Measurements from ENCODE around the genes GDF2, RBP3, MAPK8, ARHGAP22, WDFY4 and OGDHL.

GRCh38 chr10:46052483-46052859 is 6.4 kb upstream of the MSMB start:
- PRO-cap, result no peak
- RAMPAGE, long total RNA, 2 experiments, result no peak in any of the 2 experiments

DNA sequence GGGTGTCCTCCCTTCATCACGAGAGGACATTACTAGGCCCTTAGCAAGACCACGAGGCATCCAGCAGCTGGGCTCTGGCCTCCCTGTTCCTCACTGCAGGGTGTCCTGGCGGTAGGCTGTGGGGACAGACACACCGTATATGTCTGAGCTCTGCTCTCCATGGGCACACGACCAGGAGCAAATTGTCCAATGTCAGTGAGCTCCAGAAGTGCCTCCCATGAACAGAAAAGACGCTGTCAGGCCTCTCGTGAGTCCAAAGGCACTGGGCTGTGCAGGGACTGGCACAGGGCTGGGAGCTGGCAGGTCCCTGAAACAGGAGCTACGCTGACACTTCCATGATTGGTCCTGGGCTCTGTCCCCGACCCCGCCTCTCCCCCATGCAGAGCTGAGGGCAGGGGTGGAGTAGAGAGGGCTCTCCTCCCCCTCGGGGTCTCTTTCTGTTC is 12.8 kb downstream of the ANTXRL start:
- PRO-cap, result unidirectional peak, plus-strand start at position 256 of the sequence
- RAMPAGE, long total RNA, 2 experiments, result no peak in any of the 2 experiments

- PRO-cap, result no peak
- RAMPAGE, long total RNA, 2 experiments, result no peak in any of the 2 experiments
These were observed 733 bp downstream of the GPRIN2 start for GRCh38 chr10:46555781-46556068.

DNA sequence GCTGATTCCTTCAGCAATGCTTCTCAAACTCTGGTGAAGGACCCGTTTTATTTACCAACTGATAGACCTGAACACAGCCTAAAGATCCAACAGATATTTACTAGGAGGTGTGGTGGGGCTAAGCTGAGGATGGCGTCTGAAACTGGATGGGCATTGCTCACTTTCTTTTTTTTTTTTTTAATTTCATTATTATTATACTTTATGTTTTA is 93.6 kb downstream of the PTPN20 start:
- PRO-cap, result no peak
- RAMPAGE, long total RNA, 2 experiments, result no peak in any of the 2 experiments

- PRO-cap, result no peak
- RAMPAGE, long total RNA, 2 experiments, result no peak in any of the 2 experiments
These were observed 114.8 kb downstream of the PTPN20 start for GRCh38 chr10:47026056-47026322.

DNA sequence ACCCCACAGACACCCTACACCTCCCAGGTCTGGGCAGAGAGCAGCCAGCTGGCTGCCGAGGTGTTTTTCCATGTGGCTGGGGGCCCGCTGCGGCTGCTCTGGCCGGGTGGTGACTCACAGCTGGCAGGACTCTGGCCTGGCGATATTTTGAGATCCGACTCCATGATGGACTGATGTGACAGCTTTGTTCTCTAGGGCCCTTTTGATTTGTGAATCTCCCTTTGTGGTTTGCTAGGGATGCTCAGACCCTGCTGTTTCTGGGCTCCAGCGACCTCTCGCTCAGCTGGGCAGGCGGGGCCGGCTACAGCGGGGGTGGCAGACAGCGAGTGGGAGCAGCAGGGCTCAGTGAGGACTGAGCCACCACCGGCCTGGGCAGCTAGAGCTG is 46.3 kb upstream of the GDF10 start:
- PRO-cap, result no peak
- RAMPAGE, long total RNA, 2 experiments, result no peak in any of the 2 experiments

DNA sequence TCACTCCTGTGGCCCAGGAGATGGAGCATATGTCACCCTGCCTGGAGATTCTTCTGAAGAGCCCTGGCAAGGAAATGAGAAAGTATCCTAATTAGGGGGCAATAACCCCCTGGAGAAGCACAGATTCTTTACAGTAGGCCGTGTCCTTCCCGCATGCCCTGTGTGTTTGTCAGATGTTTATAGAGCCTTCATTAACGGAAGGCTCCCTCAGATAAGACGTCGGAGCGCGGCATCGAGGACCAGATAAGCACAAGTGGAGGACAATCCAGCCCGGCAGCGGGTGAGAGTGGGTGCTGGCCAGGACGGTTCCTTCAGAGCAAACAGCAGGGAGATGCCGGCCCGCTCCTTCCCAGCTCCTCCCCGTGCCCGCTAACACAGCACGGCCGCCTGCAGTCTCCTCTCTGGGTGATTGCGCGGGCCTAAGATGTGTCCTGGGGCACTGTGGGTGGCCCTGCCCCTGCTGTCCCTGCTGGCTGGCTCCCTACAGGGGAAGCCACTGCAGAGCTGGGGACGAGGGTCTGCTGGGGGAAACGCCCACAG is at the start of gene GDF2:
Gene GDF2 (plus strand): TSS at position 210 of the 540 bp plus-strand sequence.
- PRO-cap, result no peak
- RAMPAGE, long total RNA, 2 experiments, result no peak in any of the 2 experiments

DNA sequence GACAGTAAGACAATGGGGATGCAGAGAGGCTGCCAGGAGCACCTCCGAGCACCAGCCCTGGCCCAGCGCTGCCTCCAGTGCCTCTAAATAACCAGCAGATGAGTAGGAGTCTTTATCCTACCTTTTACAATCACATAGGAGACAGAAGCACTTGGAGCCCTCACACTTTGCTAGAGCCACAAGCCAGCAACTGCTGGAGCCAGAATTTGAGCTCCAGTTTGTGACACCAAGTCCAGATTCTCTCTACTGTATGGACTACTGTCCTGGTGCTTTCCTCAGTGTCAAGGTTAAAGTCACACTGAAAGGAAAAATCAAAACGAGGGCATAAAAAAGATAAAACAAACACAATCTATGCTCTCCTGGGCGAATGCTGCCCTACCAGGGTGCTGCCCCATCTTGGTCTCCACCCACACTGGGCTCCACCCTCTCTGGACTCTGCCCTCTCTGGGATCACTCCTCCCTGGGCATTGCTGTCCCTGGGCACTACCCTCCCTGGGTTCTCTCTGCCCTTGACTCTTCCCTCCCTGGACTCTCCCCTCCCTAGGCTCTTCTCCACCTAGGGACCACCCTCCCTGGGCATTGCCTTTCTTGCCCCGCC is 8.4 kb downstream of the GDF2 start:
- PRO-cap, result no peak
- RAMPAGE, long total RNA, 2 experiments, result no peak in any of the 2 experiments

GRCh38 chr10:47348224-47348591 is at the start of gene RBP3:
Gene RBP3 (plus strand): TSS chr10:47348363.
- PRO-cap, result no peak
- RAMPAGE, long total RNA, 2 experiments, result no peak in any of the 2 experiments

- PRO-cap, result no peak
- RAMPAGE, long total RNA, 2 experiments, result no peak in any of the 2 experiments
These were observed 22.8 kb downstream of the FRMPD2 start for GRCh38 chr10:48251491-48252229.

DNA sequence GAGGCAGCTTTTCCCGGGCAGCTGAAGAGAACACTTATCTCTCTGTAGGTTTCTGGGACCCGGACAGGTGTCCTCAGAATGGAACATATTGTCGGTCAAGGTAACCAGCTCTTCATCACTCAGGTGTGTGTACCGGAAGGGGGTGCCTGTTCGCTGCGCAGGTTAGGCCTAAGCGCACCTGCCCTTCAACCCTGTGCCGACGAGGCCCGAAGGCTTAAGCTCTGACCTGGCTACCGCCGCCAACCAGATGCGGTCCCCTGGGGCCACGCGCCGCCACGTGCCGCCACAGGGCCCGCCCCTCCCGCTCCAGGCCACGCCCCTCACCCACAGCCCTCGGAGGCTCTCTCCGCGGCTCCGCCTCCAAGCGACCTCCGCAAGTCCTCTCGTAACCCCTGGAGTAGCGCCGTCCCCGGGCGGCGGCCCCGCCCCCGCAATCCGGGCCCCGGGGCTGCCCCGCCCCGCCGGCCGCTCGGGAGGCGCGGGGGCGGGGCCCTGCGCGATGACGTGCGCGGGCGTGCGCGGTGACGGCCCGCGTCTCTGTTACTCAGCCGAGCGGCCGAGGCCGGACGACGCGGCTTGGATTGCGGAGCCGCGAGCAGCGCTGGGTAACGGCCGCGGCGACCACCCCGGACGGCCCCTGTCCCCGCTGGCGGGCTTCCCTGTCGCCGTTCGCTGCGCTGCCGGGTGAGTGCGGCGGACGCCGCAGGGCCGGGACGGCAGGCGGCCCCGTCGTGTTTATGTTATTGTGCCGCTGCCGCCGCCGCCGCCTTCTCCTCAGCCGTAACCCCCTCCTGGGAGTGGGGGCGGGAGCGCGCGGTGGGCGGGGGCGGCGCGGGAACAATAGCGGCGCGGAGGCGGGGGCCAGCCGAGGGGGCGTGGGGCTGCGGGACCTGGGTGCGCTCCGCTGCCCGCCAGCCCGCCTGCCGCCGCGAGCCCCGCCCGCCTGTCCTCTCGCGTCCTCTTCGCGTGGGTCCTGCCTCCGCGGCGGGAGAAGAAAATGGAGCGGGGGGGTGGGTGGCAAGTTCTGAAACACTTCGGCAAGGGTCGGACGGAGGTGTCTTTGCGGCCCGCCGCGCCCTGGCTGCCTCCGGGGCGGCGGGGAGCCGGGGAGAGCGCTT is at the start of gene MAPK8:
Gene MAPK8 (plus strand): TSS at position 540 of the 1,118 bp plus-strand sequence.
- PRO-cap, result bidirectional peak, plus-strand start at position 543 of the sequence, minus-strand start at position 249 of the sequence; unidirectional peak, minus-strand start at position 945 of the sequence
- RAMPAGE, long total RNA, 2 experiments, result start-site peak on the plus strand in 1 of 2 experiments, centred at position 553 of the sequence, 275 reads per replicate

DNA sequence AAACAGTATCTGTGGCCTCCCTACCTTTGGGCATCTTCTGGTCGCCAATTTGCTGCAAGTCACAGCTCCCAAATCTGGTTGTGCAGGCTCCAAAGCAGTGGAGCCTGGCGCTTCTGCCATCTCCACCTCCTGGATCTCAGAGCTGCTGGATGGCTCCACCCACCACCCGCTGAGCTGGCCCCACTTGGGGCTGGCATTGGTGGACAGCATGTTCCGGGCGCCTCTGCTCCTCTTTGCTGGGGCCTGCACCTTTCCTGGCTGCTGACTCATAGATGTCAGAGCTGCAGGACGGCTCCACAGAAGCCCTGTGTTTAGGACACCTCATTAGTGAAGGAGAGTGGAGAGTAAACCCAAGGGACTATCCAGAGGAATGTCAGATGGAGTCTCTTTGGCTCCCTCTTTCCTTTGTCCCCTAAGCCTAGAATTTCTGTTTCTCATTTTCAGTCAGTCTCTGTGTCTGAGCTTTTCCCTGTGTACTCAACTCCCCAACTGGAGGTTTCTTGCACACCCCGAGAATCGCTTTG is 27.4 kb downstream of the MAPK8 start:
- PRO-cap, result bidirectional peak, plus-strand start at position 261 of the sequence, minus-strand start at position 138 of the sequence
- RAMPAGE, long total RNA, 2 experiments, result no peak in any of the 2 experiments

GRCh38 chr10:48372864-48373595 is 66.6 kb downstream of the MAPK8 start:
- PRO-cap, result no peak
- RAMPAGE, long total RNA, 2 experiments, result no peak in any of the 2 experiments

DNA sequence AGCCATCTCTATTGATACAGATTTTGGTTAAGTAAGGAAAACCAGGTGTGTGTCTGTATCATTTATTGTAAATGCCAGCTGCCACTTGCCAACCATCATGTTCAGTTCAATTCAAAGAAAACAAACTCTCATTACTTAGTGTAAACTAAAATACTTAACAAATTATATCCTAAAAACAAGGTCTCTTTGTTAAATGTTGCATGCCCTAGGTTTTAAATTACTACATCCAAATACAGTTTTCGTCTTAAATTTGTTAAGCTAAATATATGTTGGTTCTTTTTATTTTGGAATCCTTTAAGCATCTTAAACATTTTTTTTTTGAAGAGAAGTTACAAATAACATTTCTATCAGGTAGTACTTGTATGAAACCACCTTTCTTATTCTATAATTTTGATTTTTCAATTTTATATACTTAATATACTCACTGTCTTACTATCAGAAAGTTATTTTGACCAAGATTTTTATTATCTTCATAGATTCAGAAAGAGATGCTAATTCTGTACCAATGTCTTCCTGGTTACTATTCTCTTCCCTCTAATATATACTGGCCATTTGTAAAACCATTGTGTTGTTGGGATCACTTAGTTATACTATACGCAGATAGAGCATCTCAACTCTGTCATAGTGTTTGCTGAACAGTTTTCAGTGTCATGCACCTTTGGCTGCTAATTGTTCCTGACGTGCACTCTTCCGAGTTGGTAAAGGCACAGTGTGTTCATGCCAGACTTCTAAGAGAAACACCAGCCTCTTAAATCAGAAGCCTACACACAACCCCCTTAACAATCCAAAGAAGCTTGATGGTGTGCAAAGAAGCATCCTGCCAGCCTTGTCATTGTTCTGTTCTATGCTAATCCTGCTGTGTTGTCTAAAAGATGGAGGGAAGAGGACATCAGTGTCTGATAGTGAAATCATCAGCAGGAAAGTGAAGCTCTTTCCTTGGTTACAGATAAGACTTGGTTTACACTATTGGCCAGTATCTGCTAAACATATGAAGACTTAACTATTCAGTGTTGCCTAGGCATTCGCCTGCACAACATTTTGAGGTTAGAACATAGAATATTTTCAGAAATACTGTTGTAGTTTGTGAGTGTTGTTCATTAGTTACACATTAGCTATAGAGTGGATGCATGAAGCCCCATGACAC is 130.9 kb downstream of the MAPK8 start:
- PRO-cap, result no peak
- RAMPAGE, long total RNA, 2 experiments, result no peak in any of the 2 experiments

DNA sequence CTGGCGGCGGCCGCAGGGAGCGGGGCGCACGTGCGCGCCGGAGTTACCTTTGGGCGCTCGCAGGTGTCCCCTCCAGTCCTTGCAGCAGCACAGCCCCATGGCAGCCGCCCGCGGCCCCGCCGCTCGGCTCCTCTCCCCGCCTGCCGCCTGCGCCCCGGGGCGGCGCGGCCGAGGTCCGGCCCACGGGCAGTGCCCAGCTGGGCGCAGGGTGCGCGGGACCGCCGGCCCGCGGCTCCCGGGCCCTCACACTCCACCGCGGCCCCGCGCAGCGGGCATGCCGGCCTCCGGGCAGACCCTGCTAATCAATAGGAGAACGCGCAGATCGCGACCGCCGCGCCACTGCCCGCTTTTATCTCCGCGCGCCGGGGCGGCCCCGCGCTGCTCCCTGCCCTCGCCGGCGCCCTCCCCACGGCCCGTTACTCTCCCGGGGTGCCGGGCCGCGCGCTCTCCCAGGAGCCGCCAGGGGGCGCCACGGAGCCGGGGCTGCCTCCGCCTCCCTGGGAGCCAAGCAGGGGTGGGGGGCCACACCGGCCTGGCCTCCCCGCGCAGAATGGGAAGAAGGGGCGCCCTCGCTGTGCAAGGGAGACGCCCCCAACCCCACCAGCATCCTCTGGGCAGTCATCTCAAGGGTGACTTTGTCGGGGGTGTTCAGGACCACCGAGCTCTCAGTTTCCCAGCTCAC is 80.7 kb downstream of the ARHGAP22 start:
- PRO-cap, result no peak
- RAMPAGE, long total RNA, 2 experiments, result no peak in any of the 2 experiments

- PRO-cap, result bidirectional peak, plus-strand start at chr10:48605210, minus-strand start at chr10:48605106
- RAMPAGE, long total RNA, 2 experiments, result start-site peak on the minus strand in 2 of 2 experiments, at chr10:48604980-48605148 at its widest, 14 to 31 reads per replicate
These were observed at the start of gene ARHGAP22 for GRCh38 chr10:48604512-48605685. Gene ARHGAP22 (minus strand): TSS chr10:48605073.

DNA sequence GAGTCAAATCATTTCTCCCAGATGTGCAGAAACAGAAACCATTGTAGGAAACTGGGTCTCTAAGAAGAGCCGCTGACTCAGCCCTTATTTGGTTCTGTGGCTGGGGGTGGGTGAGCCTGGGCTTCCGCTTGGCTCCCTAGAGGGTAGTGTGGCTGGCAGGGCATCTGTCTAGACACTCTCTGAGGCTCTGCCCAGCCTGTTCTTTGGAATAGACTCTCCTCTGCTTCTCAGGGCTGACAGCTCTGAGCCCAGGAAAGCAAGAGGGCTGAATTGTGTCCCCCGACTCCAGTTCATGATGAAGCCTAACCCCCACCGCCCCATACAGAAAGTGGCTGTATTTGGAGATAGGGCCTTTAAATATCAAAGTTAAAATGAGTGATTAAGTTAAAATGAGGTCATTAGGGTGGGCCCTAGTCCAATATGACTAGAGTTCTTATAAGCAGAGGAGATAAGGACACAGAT is 29.6 kb upstream of the ARHGAP22 start:
- PRO-cap, result no peak
- RAMPAGE, long total RNA, 2 experiments, result no peak in any of the 2 experiments

DNA sequence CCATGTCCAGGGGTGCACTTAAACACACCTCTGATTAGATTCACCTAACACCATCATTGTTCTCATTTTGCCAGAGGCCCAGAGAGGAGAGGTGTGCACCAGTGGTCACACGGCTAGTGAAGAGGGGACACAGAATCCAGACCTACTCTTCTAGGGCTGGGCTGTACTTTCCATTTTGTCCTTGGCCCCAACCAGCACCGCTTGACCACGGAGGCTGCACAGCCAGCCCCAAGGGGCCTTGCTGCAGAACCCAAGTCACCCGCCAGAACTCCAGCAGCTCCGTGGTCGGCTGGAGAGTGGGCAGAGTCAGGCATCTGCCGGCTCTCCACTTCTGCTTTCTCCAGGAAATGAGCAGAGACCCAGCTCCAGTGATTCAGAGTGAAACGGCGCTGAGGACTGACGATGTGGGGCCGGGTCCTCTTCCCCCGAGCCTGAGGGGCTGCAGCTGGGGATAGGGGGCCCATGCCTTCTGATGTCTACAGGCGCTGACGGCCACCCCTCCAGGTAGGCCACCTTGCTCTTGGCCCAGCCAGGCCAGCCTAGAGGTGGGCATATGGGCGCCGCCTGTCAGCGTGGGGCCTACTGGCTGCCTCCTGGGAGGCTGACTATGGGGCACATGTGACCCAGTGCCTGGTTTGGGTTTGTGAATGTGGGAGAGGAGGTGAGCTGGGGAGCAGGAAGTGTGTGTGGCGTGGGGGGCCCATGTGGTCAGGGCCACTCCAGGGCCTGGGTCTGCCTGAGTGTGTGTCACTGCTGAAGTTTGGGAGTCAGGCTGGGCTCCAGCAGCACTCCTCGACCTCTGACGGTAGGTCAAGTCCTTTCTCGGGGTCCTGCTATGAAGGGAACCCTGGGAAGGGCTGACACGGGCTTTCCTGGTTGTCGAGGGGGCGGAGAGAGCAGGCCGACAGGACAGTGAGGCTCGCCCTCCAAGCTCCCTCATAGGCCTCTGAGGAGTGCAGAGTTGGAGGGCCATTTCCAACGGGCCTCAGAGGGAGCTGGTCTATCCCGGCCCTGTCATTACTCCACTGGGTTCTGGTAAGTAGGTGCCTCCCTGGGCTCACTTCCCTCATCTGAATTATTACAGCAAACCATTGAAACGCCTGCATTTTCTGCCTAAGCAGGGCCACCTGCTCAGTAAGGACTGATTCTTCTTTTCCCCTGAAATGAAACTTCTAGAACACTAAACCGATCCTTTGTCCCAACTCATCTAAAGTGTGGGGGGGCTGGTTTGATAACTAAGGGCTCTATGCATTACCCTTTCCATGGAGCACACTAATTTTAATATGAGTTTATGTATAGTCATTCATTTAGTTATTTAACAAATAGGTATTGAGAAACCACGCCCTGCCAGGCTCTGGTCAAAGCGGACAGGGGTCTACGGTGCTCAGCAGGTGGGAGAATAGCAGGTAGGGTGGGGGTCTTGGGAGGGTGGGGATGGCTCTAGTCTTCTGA is at the start of gene WDFY4:
Gene WDFY4 (plus strand): TSS at position 376 of the 1,452 bp plus-strand sequence.
- PRO-cap, result unidirectional peak, plus-strand start at position 376 of the sequence
- RAMPAGE, long total RNA, 2 experiments, result start-site peak on the plus strand in 1 of 2 experiments, centred at position 383 of the sequence, 35 reads per replicate

DNA sequence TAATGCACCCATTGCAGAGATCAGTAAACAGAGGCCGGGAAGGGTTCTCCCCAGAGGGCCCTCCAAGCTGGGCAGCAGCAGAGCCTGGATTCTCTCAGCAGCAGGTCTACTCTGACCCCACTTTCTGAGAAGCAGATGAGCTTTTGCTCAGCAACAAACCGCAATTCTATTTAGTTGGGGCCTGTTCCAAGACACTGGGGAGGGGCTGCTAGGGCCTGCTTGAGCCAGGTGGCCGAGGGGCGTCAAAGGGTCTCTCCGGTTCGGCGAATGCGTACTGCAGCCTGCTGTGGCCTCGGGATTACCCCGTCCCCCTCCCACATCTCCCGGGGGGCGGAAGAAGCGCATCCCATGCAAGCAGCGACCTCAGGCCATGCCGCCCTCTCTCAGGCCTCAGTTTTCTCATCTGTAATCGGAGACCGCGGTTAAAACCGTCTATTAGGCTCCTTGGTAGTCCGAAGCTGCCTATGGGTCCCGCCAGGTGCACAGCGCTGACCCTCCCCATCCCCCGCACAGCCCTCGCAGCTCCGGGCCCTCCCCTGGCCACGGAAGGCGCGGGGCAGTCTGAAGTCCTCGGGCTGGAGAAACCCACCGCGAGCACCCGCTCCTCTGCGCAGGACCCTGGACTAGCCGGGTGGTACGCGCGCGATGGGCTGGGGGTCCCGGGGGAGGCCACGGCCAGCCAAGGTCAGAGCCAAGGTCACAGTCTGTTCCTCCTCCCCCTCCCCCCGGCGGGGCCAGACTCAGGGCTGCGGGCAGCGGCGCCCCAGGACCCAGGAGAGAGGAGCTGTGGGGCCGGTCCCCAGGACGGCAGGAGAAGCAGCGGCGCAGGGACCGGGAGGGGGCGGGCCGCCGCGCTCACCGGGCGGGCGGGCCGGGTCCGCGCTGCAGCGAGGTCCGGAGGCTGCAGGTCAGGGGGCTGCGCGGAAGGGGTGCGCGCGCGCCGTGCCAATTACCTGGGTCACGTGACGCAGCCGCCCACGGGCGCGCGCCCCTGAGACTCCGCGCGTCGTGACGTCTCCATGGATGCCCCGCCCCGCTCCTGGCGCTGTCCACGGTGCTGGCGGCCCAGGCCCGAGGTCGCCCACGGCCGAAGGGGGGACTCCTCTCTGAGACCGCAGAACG is at the start of gene OGDHL:
Gene OGDHL (minus strand): TSS at position 944 of the 1,122 bp plus-strand sequence.
- PRO-cap, result no peak
- RAMPAGE, long total RNA, 2 experiments, result start-site peak on the minus strand in 1 of 2 experiments, centred at position 913 of the sequence, 10 reads per replicate

GRCh38 chr10:50055581-50055878 is 12.2 kb upstream of the WASHC2A start:
- PRO-cap, result unidirectional peak, minus-strand start at chr10:50055646
- RAMPAGE, long total RNA, 2 experiments, result no peak in any of the 2 experiments